ENCODE results near the genes FURIN and RCCD1.

GRCh38 chr15:90227487-90227947 is 6.2 kb downstream of the CIB1 start:
- PRO-cap, result no peak

DNA sequence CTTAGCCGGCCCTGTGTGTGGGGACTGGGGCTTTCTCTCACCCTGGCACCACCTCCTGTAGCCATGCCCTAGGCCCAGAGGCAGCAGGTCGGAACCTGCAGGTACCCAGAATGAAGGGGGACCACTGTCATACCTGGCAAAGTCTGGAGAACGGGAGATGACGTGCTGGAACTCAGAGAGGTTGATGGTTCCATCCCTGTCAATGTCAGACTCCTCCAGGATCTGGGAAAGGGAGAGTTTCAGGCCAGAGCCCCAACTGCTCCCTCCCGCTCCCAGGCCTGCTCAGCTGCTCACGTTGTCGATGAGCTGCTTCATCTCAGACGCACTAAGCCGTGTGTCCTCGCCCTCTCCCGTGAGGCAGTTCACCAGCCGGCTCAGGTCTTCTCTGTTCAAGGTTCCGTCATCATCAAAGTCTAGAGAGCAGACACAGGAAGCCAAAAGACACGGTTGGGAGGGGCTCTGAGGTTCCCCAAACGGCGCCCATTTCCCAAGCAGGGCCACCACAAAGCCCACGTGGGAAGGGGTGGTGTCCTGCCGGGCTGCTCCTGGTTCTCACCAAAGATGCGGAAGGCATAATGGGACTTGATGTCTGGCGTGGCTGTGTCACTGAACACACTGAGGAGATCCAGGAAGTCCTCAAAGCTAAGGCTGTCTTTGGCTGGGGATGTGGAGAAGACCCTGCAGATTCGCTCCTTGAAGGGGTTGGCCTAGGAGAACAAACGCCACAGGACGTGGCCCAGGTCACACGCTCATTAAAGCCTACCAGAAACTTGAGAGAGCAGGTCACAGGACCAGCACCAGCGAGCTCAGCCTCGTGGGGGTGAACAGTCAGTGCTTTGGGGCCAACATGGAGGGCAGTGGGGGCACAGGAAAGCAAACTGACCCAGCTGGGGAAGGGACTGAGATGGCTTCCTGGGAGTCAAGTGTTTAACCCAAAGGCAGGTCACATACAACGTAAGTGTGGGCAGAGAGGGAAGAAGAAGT is 2.6 kb downstream of the CIB1 start:
- PRO-cap, result no peak

DNA sequence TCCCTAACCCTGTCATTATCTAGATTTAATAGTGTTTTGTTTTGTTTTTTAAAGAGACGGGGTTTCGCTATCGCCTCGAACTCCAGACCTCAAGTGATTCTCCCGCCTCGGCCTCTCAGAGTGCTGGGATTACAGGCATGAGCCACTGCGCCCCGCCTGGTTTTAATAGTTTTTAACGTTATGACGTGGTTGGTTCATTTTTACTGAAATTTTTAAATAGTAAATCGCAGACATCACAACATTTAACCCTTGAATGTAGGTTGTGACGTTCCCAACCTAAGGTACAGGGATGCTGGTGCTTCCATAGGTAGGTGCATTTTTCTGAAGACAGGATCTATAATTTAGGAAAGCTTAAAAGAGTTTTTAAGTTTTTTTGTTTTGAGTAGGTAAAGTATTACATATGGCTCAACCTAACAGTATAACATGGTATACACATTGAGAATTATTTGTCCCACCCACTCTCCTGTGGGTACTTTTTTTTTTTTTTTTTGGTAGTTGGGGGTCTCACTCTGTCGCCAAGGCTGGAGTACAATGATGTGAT is 1.2 kb downstream of the NGRN start:
- PRO-cap, result no peak

DNA sequence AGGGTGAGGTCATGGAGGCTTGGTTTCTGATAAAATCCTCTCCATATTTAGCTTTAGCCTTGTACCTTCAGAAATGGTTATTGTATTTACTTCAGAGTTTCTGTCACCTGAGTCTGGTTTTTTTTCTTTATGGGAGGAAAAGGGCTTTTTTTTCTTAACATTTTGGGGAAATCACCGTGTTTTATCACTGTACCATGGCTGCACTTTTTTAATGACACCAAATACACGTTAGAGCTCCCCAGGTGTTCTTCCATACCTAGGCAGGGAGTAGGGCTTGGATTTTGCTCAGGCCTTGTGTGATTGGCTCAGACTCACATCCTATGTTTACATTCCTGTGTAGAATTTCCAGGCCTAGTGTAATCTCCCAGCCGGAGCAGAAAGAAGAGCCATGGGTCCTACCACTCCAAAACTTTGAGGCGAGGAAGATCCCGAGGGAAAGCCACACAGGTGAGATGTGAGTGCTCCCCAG is 6.5 kb downstream of the ZNF774 start:
- PRO-cap, result no peak

DNA sequence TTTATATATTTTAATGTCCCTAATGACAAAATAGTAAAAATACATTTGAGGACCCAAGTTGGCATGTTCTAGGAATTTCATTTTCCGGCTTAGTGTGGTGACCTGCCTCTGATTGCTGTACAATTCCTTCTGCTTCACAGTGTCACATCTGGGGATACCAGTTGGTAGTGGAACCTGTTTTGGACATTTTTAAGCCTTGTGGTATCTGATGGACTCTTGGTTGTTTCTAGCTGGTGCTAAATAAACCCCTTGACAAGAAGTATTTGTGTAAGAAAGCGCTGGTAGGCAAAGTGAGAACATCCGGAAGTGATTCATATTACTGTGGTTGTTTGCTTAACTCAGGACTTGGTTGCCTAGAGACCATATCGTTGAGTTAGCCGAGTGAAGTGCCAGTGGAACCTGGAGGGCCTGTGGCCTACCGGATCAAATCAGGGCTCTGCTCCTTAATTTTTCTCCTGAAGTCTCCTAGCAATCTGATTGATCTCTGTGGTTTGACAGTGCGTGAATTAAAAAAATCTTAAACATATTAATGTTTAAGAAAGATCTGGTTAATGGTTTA is 12.8 kb downstream of the IQGAP1 start:
- PRO-cap, result bidirectional peak, plus-strand start at position 392 of the sequence, minus-strand start at position 241 of the sequence

DNA sequence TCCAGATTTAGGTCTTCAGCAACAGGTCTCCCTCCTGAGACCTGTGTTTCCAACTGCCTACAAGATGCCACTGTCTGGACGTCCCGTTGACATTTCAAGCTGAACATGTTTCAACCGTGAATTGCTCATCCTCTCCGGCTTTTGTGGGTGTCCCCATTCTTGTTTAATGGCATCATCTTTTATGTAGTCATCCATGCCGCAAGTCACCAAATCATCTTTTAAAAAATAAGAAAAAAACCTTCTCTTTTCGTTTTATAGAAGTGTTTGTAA is 26.6 kb downstream of the IQGAP1 start:
- PRO-cap, result no peak

GRCh38 chr15:90511013-90511634 is 18.6 kb upstream of the CRTC3 start:
- PRO-cap, result no peak

- PRO-cap, result unidirectional peak, minus-strand start at chr15:90530798; unidirectional peak, minus-strand start at chr15:90530871
These were observed 967 bp downstream of the CRTC3 start for GRCh38 chr15:90530749-90531031.

DNA sequence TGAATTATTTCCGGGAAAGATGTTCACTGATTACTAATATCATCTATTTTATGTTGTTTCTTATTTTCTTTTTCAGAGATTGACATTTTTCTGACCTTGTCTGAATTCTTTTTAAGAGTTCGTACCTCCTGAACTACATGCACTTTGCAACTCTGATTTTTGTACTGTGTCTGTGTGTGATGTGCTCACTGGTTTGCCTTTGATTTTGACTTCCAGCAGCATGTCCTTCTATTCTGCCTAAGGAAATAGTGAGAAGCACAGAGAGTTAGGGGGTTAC is 23.3 kb downstream of the CRTC3 start:
- PRO-cap, result no peak

- PRO-cap, result no peak
These were observed 28.4 kb downstream of the CRTC3 start for GRCh38 chr15:90558116-90558576.

GRCh38 chr15:90664738-90665500 is 52.2 kb upstream of the BLM start:
- PRO-cap, result no peak

DNA sequence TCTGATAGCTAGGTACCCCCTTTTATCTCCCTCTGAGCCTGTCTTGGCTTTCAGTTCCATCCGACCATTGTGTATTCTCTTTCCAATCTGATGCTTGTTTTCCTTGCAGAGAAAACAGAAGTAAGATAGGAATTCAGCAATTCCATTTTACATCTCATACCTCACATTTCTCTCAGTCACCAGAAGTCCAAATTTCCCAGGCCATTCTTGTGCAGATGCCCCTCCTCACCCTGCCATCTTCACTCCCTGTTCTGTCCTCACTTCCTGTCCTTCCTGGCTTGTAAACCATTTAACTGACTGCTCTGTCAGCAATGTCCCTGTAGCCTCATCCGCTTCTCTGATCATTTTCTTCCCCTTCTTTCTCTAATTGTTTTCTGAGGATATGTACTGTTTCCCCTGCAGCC is 40.2 kb downstream of the BLM start:
- PRO-cap, result no peak

DNA sequence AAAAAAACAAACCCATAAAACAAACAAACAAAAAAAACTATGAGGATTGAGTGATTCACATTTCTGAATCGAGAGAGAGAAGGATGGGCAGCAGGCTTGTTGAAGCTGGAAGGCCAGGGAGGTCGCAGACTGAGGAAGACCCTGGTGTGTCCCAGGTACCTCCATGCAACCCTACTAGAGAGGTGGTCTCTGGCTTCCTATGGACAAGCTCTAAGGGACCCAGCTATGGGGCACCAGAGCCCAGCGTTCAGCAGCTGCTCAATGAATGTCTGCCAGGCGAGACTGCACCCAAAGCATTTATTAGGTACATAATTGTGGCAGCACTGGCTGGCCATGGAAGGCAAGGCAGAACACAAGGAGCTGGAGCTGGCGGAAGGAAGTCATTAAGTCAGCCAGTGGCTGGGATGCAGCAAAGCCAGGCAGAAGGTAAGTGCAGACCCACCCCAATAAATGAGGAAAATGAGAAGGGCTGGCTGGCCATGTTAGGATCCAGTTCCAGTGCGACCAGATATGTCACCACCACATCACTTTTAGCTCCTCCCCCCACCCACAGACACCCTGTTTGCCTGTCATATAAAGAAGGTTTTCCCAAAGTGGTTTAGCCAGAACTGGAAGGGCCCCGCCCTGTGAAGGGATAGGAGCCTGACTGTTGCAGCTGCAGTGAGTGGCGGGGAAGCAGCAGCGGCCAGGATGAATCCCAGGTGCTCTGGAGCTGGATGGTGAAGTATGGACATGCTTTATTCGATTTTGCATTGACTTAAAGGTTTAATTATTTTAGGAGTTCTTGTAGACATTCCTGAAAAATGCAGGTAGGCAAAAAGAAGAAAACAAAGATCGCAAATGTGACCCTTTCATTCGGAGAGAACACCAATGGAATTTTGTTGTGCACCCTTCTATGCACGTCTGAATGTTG is at the start of gene FURIN:
FURIN (plus strand) TSS at position 601 of the 913 bp plus-strand sequence.
- PRO-cap, result no peak

DNA sequence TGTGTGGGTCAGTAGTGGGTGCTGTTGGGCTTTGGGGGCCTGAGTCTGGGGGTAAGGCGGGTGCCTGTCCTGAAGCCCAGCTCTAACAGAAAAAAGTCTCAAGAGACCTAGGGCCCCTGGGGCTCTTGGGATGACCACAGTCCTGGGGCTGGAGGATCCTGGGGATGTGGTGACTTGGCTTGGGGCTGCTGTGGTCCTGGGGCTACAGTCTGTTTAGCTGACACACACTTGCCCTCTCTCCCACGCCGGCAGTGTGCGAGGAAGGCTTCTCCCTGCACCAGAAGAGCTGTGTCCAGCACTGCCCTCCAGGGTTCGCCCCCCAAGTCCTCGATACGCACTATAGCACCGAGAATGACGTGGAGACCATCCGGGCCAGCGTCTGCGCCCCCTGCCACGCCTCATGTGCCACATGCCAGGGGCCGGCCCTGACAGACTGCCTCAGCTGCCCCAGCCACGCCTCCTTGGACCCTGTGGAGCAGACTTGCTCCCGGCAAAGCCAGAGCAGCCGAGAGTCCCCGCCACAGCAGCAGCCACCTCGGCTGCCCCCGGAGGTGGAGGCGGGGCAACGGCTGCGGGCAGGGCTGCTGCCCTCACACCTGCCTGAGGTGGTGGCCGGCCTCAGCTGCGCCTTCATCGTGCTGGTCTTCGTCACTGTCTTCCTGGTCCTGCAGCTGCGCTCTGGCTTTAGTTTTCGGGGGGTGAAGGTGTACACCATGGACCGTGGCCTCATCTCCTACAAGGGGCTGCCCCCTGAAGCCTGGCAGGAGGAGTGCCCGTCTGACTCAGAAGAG is 3.1 kb upstream of the FES start:
- PRO-cap, result no peak

DNA sequence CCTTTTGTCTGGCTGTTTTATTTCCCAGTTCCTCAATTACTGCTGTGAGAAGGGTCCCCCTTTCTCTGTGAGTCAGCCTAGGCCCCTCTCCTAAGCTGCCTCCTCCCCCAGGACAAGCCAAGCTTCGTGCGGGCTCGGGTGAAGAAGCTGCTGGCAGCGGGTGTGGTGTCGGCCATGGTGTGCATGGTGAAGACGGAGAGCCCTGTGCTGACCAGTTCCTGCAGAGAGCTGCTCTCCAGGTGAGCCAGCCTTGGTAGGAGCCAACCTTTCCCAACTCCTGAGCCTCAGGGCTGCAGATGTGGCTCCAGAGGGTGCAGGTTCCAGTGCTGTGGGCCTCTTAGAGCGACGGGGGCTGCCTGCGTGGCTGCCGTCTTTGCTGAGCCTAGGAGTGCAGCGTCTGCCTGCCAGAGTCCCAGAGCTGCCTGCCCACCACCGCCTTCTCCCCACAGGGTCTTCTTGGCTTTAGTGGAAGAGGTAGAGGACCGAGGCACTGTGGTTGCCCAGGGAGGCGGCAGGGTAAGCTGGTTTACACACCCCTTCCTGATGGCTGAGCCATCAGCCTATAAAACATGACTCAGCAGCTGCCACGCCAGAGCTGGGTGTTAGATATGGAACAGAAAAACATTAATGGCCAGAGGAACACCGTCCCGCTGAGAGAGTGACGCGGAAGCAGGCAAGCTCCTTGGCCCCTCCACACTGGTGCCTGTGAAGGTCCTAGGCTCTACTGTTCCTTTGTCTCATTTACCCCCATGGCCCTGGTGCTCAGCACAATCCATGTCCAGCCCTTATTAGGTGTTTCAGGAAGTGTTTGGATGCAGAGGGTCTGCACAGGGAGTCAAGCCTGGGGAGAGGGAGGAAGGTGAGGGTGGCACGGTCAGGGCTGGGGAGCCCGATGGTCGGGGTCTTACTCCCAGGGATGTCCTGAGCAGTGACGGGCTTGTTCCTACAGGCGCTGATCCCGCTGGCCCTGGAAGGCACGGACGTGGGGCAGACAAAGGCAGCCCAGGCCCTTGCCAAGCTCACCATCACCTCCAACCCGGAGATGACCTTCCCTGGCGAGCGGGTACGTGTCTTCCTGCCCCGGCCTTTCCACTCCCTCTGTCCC is 5.1 kb upstream of the RCCD1 start:
- PRO-cap, result no peak

GRCh38 chr15:90954582-90955491 is at the start of gene RCCD1:
RCCD1 (plus strand) TSS chr15:90954884.
- PRO-cap, result unidirectional peak, plus-strand start at chr15:90954889; bidirectional peak, plus-strand start at chr15:90955017, minus-strand start at chr15:90955015; bidirectional peak, plus-strand start at chr15:90955382, minus-strand start at chr15:90955215

DNA sequence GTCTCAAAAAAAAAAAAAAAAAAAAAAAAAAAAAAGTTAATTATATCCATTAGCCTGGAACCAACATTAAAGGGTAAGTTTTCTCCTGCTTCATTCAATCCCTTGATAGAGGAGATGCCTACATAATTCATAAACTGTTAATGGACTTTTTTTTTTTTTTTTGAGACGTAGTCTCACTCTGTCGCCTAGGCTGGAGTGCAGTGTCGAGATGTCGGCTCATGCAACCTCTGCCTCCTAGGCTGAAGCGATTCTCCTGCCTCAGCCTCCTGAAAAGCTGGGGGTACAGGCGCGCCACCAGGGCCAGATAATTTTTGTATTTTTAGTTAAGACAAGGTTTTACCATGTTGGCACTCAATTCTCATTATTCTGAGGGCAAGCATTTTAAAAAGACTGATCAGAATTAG is 1.3 kb downstream of the PRC1 start:
- PRO-cap, result no peak

DNA sequence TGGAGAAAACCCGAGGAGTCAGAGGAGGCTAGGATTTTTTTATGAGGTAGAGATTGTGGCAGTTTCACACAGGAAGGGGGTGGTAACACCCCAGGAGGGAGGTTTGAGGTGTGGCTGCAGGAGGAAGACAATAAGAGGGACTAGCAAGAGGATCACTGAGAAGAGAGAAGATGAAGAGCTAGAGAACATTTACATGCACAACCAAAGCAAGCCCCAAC is 322.8 kb downstream of the SV2B start:
- PRO-cap, result no peak

DNA sequence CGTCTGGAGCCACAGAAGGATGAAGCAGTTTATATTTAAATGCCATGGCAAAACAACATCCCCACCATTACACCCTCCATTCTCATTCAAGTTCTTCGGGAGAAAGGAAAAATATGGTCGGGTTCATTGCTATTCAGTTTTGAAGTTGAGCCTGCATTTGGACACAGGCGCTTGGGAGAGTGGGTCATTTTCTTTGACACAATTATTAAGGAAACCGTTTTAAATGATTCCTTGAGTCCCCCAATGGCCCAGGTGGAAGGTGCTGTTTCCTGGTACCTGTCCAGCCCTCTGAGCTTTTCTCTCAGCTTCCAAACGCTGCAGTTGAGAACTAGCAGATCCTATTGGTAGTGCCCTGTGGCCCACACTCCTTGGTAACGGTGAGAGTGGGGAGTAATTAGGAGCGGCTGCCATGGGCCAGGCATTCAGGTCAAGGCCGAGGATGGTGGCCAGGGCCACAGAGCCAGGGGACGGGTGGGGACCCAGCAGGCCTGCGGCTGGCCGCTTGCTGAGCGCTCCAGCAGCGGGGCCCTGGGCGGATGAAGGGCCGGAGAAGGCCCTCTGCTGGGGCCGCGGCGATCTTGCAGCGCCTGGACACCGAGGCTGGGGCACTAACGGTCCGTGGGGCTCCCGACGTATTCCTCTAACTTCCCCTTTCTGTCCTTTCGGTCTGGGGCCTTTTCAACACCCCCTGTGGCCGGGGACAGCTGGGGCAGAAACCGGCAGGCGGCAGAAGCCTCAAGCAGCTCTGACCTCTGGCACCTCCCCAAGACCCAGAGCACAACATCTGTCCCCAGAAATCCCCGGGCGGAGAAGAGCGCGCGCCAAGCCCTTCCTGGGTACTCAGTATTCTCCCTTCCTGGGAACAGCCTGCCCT is 978 bp upstream of the SLCO3A1 start:
- PRO-cap, result no peak

DNA sequence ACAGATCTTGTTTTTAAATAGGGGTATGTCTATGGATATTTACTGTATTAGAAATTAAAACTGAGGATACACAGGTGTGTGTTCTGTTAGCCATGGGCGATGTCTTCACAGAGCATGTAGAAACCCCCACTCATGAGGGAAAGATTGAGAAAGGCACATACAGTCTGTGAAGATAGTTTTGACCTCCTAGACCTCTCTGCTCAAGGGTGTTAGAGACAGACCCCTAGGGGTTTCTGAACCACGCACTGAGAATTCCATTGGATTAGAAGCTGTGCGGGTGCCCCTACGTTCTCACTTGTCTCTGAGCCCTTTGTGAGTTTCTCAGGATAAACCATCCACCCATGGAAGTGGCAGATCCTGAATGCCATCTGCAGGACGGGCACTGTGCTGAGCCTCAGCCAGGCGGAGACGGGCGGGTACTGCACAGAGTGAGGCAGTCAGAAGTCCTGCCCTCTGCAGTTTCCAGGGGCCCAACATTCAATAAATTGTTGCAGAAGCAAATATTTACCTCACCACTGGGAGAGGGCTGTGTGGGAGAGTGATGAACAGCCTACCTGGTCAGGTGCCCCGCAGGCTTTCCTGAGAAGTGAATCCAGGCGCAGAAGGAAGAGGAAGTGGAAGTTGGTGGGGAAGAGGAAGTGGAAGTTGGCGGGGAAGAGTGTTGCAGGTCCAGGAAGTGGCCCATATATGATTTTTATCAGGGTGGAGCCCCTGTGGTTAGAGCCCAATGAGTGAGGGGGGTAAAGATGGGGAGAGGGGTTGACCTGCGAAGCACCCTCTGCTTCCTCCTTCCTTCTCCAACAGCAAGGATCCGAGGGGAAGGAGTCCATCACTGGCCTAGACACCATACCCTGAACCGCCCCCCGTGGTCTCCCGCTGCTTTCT is 100.7 kb downstream of the SLCO3A1 start:
- PRO-cap, result no peak